ENCODE results near the genes ANO9 and CD151.

DNA sequence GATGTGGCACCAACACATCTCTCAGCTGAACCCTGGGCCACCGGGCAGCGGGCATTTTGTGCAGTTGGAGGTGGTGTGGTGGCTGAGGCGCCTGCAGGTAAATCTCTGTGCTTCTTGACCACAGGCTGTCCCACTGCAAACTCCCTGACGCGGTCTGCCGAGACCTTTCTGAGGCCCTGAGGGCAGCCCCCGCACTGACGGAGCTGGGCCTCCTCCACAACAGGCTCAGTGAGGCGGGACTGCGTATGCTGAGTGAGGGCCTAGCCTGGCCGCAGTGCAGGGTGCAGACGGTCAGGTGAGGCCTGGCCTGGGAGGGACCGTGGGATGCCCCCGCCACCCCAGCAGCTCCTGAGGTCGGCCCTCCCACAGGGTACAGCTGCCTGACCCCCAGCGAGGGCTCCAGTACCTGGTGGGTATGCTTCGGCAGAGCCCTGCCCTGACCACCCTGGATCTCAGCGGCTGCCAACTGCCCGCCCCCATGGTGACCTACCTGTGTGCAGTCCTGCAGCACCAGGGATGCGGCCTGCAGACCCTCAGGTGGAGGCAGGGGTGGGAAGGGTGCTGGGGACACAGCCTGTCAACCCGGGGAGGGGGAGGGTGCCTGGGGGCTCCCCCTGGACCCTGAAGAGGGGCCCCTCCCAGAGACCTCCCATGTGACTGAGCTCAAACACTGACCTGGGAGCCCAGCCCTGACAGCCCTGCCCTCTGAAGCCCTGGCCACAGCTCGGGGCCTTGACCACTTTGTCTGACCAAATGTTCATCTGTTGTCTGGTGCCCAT lies 4.6 kb upstream of the PGGHG start:
- PRO-cap: no peak

GRCh38 chr11:324755-325461 lies 4.2 kb upstream of the IFITM3 start:
- PRO-cap: no peak

- PRO-cap: no peak
These were observed 20.7 kb upstream of the IFITM3 start for GRCh38 chr11:341376-341747.

- PRO-cap: no peak
These were observed 10.4 kb downstream of the PKP3 start for GRCh38 chr11:404280-404917.

DNA sequence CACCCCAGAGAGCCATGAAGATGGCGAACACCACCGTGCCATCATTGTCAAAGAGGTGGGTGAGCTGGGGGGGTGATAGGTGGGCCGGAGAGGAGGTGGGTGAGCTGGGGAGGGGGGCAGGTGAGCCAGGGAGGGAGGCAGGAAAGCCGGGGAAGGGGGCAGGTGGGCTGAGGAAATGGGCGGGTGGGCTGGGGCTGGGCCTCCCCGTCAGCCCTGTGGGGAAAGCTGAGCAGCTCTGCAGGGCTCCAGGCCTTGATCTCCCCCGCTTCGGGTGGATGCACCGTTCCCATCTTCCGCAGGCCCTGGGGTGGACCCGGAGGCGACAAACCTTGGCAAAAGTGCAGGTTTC lies 12.1 kb downstream of the ANO9 start:
- PRO-cap: no peak

GRCh38 chr11:441817-442524 lies at the start of gene ANO9:
Gene ANO9 (minus strand): TSS chr11:442011.
- PRO-cap: bidirectional peak, plus-strand start at chr11:442069, minus-strand start at chr11:442009

DNA sequence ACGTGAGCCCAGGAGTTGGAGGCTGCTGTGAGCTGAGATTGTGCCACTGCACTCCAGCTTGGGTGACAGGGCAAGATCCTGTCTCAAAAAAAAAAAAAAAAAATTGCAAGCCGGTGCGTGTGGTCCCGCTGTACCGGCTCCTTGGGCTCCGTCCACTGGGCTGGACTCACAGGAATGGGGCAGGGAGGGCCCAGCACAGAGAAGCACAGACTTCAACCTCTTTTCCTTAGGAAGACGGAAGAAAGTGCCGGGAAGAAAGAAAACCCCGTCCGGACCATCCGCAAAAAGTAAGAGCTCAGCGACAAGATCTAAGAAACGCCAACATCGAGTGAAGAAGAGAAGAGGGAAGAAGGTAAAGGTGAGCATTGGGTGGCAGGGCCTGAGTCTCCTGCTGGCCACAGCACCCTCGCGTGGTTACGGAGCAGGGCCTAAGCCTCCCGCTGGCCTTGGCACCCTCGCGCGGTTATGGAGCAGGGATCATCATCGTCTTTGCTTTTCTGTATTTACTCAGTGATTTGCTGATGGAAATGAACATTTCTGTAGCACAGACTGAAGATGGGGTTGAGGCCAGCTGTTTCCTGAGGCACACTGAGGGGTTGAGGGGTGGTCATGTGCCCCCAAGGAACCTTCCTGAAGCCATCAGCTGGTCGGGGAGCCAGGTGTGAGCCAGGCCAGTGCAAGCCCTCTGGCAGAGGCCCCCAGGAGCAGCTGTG lies 14.2 kb downstream of the IRF7 start:
- PRO-cap: no peak

GRCh38 chr11:614095-614992 lies 1.4 kb downstream of the IRF7 start:
- PRO-cap: no peak

DNA sequence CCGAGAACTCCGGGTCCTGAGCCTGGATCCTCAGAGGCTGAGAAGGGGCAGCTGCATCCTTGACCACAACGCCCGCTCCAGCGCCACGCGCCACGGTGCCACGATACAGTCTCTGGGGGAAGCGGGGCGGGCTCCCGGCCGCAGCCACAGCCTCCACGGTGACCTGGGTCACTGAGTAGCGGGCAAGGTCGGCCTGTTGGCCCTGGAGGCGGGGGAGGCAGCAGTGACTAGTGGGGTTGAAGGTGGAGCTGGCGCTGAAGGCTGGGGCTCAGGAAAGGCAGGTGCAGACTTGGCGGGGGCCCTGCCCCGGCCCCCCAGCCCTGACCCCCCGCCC lies 3.9 kb upstream of the IRF7 start:
- PRO-cap: no peak

DNA sequence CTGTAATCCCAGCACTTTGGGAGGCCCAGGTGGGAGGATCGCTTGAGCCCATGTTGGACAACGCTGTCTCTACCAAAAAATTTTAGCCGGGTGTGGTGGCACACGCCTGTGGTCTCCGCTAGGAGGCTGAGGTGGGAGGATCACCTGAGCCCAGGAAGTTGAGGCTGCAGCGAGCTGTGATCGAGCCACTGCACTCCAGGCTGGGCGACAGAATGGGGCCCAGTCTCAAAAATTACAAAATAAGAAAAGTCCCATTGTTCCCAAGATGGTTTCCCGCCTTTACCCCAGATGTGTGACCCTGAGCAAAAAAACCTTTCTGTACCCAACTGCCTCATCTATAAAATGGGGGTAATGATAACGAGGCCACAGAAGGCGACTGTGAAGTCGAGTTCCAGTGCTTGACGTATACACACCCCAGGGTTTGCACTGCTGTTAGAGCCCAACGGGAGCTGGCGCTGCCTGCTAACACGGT lies 1.3 kb upstream of the RPLP2 start:
- PRO-cap: unidirectional peak, plus-strand start at position 435 of the sequence

DNA sequence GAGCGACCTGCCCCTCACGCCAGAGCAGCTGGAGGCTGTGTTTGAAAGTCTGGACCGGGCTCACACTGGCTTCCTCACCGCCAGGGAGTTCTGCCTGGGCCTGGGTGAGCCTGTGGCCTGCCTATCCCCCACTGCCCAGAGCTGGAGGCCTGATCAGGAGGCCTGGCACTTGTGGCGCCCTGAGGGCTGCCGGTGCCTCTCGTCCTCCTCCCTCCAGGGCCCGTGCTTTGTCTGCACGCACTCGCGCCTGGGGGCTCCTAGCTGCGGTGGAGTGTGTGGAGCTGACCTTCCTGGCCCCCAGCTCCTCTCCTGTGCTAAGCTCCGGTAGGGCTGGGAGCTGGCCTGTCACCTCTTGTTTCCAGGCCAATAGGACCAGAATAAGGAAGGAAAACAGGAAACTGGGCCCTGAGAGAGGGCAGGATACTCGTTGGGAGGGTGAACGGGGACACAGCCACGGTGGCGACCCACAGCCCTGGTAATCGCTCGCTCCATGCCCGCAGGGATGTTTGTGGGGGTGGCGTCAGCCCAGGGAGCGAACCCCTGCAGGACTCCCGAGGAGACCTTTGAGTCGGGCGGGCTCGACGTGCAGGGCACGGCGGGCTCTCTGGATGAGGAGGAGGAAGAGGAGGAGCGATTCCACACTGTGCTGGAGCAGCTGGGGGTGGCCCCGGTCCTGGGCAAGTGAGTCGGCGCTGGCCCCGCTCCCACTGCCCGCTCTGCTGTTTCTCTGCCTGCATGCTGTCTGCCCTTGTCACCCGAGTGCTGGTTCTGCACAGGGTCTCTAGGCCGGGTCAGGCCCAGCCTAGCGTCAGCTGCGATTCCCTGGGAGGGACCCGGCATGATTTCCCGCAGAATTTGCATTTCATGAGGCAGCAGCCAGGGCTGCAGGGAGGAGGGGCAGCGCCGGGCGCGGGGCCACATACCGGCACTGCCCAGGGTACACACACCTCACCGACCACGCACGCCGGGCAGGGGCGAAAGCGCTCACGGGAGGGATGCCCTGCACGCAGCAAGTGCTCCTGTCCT lies 1.5 kb downstream of the CRACR2B start:
- PRO-cap: bidirectional peak, plus-strand start at position 427 of the sequence, minus-strand start at position 360 of the sequence

GRCh38 chr11:832410-833307 lies at the start of gene CD151:
Gene CD151 (plus strand): TSS chr11:832952.
- PRO-cap: bidirectional peak, plus-strand start at chr11:832952, minus-strand start at chr11:832883; bidirectional peak, plus-strand start at chr11:833263, minus-strand start at chr11:833137

GRCh38 chr11:833308-833876 lies 640 bp downstream of the CD151 start:
- PRO-cap: bidirectional peak, plus-strand start at chr11:833477, minus-strand start at chr11:833391

- PRO-cap: bidirectional peak, plus-strand start at chr11:835150, minus-strand start at chr11:834992
These were observed 2.1 kb downstream of the CD151 start for GRCh38 chr11:834782-835344.

DNA sequence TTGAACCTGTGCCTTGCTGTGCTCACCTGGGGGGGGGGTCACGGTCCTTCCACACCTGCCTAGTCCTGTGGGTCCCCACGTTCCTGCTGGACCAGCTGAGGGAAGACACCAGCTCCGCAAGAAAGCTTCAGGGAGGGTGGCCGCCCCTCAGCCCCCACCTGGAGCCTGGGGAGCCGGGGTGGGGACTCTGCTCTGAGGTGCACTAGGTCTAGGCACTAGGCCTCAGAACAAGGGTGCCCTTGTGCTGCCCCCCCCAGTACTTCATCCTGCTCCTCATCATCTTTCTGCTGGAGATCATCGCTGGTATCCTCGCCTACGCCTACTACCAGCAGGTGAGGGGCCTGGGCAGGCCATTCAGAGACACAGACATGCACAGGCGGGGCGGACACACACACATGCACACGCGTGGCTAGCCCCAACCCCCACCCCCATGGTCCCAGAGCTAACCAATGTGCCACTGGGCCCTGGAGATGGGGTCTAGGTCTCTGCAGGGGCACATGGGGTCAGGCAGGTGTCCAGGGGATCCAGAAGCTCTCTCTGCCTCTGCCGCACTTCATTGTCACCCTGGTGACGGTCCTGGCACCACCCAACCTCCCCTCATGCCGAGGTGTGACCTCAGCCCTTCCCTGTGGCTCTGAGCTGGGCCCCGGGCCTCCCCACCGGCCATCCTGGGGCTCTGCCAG lies 3.9 kb downstream of the CD151 start:
- PRO-cap: no peak

DNA sequence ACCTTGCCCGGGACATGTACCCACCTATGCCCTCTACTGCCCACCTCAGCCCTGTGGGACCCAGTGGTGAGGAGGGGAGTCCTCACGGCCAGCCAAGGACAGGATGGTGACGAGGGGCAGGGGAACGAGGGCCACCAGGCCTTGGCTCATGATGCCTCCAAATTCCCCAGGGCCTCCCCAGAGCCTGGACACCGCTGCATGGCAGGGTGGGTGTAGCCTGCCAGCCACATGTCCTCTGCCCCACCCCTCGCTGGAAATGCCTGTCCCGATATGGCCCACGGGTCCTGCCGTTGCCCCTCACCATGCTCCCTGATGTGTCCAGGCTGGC lies 26.2 kb downstream of the TSPAN4 start:
- PRO-cap: no peak

DNA sequence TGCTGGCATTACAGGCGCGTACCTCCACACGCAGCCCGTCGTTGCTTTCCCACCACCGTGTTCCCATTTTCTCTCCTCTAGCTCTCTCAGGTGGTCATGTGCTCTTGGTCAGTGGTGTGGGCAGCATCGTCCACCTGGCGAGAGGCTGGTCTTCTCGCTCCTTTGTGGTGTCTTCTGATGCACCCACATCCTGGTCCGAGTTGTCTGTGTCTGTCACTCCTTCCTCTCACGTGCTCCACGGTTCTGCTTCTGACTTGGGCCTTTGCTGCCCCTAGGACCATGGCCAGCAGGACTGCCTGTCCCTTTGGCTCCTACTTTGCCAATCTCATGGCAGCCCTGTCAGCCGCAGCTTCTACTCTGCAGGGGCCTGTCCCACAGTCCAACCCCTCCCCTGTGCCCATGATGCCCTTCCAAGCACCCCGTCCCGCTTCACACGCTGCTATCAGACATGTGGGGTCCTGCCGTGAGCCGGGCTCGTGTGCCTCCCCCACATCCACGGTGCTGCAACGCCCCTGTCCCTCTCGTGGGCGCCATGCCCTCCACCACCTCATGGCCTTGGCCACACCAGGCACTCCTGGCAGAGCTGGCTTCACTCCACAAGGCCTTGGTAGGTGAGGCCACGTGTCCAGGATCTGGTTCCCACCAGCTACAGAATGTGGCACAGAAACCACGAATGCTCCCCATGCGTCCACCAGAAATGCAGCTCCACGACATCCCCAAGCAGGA lies 23.2 kb downstream of the CHID1 start:
- PRO-cap: no peak

GRCh38 chr11:952235-952832 lies 26.7 kb downstream of the AP2A2 start:
- PRO-cap: unidirectional peak, plus-strand start at chr11:952606; bidirectional peak, plus-strand start at chr11:952717, minus-strand start at chr11:952621

DNA sequence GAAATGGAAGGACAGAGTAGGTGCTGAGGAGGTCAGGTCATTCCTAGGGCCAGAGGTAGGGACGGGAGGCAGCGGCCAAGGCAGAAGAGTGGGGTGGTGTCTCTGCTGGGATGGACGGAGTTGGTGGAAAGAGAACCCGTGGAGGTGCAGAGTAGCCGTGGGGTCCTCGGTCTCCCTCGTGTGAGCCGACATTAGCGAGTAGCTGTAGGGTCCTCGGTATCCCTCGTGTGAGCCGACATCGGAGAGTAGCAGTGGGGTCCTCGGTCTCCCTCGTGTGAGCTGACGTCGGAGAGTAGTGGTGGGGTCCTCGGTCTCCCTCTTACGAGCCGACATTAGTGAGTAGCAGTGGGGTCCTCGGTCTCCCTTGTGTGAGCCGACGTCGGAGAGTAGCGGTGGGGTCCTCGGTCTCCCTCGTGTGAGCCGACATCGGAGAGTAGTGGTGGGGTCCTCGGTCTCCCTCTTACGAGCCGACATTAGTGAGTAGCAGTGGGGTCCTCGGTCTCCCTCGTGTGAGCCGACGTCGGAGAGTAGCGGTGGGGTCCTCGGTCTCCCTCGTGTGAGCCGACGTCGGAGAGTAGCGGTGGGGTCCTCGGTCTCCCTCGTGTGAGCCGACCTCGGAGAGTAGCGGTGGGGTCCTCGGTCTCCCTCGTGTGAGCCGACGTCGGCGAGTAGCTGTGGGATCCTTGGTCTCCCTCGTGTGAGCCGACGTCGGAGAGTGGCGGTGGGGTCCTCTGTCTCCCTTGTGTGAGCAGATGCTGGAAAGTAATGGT lies 49.6 kb downstream of the AP2A2 start:
- PRO-cap: no peak

DNA sequence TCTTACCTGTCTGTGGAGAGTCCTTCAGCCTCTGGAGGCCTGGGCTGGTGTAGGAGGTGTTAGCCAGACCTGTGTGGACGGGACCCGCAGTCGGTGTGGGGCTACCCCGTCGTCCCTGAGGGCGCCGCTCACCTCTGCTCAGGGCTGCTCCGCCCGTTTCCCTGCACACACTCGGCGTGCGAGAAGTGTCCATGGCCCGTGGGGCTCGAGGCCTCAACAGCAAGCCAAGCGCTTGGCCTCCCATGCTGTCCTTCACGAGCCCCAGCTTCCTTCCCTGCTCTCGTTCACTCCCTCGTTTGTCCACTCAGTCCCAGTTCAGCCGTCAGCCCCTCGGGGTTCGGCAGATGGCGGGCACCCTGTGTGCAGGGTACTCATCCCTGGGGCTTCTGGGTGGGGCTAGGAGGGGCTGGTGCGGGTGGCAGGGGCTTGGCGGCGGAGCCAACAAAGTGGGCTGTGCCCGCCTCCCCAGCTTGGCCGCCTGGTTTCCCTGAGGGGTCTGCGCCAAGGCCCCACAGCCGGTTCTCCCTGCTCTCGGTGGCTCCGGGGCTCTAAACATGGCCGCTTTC lies 3.4 kb downstream of the MUC6 start:
- PRO-cap: no peak